ENCODE measurements around a stretch of chr21.

- PRO-cap: no peak
Observed at GRCh38 chr21:34808698-34809316, 140.0 kb downstream of the CLIC6 start.

DNA sequence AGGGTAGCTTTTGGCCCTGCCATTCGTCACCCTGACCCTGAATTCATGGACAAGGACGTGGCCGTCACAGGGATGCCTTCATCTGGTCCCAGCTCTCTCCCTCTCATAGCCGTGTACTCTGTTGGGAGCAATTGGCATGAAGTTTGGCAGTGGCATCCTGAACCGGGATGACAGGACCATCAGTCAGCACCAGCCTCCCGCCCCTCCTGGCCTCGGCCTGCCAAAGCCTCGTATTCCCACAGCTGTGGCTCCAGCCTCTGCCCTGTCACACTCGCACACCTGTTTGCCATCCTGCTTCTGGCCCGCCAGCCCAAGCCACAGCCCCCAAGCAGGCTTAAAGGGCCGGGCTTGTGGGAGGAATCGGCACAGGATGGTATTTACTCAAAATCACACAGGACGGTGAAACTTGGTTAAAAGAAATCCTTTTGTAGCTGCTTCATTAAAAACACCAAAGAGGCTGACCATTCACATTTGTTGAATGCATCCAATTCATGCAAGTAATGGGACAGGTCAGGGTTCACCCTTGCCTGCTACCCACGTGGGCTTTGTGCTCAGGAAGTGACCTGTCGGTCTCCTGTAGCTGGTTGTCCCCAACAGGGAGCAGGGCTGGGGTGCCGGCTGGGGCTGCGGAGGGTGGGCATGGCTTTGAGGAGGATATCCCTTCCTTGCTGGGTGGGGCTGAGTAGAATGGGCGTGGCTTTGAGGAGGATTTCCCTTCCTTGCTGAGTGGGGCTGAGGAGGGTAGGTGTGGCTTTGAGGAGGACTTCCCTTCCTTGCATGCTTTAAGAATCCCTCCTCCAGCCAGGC, 151.0 kb downstream of the CLIC6 start:
- PRO-cap: no peak

GRCh38 chr21:34840616-34841202, 171.9 kb downstream of the CLIC6 start:
- PRO-cap: no peak

- PRO-cap: no peak
Observed at GRCh38 chr21:34967522-34968203, 81.4 kb downstream of the RUNX1 start.

GRCh38 chr21:35026333-35027524, 22.4 kb downstream of the RUNX1 start:
- PRO-cap: no peak

GRCh38 chr21:35027877-35028871, 20.9 kb downstream of the RUNX1 start:
- PRO-cap: no peak

- PRO-cap: no peak
Observed at GRCh38 chr21:35050402-35050873, 1.3 kb upstream of the RUNX1 start.

DNA sequence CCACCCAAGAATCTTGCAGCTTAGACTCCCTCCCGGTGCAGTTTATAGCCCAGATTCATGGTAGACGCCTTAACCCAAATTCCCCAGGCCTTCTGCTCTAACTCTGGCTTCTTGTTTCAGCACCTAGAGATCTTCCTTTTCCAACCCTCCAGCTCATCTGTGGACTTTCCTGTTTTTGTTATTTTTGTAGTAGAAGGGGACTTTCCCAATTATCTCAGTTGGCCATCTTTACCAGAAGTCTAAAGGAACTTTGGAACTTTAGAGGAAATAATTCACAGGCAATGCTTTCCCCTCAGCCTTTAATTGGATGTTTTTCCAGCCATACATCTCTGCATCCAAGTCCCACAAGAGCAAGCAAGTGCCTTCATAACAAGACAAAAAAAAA, 377.5 kb downstream of the SETD4 start:
- PRO-cap: no peak

DNA sequence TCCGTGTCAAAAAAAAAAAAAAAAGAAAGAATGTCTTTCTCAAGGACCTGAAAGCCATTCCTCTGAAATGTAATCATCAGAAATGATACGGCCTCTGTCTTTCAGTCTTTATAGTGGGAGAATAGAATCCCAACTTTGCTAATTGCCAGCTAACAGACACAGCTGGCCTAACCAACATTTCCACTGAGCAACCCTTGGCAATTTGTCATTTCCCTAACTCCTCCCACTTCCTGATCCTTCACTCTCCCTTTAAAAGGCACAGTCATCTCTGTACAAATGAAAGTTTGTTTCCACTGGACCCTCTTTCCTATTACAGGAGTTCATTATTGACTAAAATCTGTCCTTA, 4.3 kb upstream of the CBR1 start:
- PRO-cap: no peak

GRCh38 chr21:36173810-36174166, 17.2 kb downstream of the DOP1B start:
- PRO-cap: no peak

DNA sequence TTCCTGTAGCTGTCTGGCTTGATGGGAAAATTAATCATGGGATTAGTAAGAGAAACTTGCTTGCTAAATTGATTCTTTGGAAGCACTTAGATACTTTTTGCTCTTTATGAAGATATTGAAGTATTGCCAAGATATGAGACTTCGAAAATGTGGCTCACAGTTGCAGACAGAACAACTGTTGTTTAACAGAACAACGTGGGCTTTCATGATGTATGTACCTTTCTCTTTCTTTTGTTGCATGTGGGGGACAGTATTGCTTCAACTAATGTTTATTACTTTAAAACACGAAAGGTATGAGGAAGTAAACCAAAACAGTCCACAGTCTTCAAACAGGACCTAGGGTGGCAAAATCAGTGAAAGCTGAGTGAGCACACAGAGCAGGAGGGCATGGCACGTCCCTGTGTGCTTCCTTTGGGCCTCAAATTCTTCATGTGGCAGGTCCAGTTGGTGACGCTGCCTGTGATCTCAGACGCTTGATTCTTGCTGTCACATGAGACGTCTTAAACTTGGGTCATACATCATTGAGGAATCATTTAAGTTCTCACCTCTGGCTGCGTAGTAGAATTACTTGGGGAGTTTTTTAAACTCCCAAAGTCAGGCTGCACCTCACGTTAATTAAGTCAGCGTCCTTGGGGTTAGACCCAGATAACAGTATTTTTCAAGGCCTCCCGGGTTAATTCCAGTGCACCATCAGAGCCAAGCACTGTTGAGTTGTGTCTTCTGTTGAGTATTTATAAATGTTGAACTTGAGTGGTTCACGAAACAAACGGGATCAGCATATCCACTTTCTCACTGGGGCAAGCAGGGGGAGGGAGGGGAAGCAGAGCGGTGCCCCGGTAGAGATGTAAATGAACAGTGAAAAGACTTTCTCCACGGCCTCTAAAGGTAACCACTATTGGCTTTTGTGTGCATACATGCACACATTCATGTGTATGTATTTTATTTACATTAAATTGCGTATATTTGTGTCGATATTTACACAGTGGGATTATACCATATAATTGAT, 7.6 kb upstream of the CHAF1B start:
- PRO-cap: no peak

GRCh38 chr21:36481374-36482235, 1.7 kb upstream of the CLDN14 start:
- PRO-cap: no peak

- PRO-cap: no peak
Observed at GRCh38 chr21:36499492-36500413, 19.8 kb upstream of the CLDN14 start.

GRCh38 chr21:36612915-36613573, 85.9 kb upstream of the SIM2 start:
- PRO-cap: no peak

DNA sequence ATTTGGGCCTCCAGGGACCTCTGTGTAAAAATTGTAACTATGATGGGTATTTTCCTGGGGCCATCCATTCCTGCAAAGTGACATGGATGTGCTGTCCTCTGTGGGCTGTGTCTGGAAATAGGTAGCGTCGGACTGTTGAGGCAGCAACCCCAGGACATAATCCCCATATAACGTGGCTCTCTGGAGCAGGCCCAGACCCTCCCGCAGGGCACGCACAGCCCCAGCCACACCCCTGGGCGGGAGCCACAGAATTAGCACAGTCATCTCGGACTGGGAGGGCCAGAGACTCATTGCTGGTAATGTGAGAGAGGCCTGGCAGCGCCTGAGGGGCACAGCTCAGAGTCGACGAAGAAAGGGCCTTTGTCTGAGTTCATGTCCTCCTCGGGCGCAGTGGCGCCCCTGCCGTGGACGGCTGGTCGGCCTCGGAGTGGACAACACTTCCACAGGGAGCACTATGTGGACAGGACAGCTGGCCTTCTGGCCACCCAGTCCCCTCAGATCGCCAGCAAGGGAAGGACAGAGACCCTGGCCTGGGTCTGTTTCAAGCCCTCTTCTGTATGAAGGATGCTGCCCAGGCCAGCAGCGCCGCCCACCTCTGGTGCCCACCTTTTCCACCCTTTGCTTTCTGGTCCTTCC, 20.1 kb downstream of the SIM2 start:
- PRO-cap: no peak

GRCh38 chr21:36861850-36862626, 104.4 kb downstream of the HLCS start:
- PRO-cap: no peak

GRCh38 chr21:36862689-36863631, 103.5 kb downstream of the HLCS start:
- PRO-cap: no peak

GRCh38 chr21:36909405-36910424, 56.8 kb downstream of the HLCS start:
- PRO-cap: no peak

GRCh38 chr21:37082492-37083124, 9.6 kb downstream of the TTC3 start:
- PRO-cap: no peak

DNA sequence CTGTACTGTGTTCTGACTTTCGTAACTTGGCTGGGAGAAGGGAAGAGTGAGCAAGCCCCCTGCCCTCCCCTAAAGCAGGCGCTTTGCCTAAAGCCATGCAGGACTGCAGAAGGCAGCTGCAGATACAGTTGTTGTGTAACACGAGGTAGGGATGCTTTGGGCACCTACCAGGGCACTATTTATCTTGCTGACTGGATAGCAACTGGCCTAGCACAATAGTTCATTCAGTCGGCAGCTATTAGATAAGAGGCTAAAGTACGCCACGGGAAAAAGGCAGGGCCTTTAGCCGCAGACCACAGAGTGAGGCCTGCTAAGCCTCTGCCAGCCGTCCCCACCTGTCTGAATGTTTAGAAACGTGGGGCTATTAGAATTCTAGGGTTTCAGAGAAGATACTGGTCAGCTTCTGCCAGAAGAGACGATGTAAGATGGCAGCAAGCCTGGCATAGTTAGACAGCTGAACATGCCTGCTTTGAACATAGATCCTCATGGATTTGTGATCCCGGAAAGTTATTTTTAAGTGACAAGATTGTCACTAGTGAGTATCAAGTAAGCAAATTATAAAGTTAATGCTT, 81.0 kb downstream of the TTC3 start:
- PRO-cap: no peak